HT-29 (cell line): ENCODE measurements around a stretch of chr13.

DNA sequence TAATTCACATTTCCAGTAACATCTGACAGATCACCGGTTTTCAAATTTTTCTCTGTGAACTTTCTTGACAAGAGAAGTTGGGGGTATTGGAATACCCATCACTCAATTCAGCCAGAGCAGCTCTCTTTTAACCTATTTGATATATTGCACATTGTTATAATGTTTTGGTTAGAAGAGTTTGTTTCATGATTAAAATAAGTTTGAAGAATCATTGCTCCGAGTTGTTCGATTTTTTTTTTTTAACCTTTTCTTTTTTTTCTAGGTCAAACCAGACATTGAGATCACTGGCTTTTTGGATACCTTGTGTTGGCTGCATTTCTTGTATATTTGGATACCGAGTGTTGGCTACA is 42.8 kb downstream of the PDS5B start:
- RAMPAGE, long total RNA: no peak

- RAMPAGE, long total RNA: no peak
Measured at GRCh38 chr13:32807201-32807488, 209.1 kb upstream of the KL start.

GRCh38 chr13:33032080-33032738 is 16.0 kb downstream of the KL start:
- RAMPAGE, long total RNA: no peak

- RAMPAGE, long total RNA: no peak
Measured at GRCh38 chr13:33105100-33105882, 89.1 kb downstream of the KL start.

DNA sequence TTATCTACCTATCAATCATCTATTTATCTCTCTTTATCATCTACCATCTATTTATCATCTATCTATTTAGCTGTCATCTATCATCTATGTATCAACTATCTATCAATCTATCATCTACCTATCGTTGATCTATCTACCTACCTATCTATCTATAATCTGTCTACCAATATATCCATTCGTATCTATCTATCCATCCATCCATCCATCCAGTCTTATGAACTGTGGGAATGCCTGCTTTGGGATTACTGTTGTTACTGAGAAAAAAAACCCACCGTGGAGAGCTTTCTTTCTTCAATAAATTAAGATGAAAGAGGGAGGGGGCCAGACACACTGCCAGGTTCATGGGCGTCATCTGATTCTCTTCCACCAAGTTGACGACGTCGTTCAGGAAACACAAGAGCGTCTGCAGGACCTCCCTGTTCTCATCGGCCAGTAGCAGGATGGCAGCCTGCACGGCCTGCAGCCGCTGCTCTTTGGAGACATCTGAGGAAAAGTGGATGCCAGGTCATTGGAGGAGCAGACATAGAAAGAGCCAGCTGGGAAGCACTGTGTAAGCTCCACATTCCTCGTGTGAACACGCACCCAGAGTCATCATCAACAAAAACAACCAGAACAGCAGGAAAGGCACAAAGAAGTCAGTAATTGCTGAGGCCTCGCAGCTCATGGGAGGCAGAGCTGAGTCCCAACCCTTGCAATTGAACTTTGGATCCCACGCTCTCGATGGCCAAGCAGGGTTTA is 96.4 kb downstream of the KL start:
- RAMPAGE, long total RNA: no peak

GRCh38 chr13:33261410-33262116 is 24.0 kb downstream of the STARD13 start:
- RAMPAGE, long total RNA: no peak

DNA sequence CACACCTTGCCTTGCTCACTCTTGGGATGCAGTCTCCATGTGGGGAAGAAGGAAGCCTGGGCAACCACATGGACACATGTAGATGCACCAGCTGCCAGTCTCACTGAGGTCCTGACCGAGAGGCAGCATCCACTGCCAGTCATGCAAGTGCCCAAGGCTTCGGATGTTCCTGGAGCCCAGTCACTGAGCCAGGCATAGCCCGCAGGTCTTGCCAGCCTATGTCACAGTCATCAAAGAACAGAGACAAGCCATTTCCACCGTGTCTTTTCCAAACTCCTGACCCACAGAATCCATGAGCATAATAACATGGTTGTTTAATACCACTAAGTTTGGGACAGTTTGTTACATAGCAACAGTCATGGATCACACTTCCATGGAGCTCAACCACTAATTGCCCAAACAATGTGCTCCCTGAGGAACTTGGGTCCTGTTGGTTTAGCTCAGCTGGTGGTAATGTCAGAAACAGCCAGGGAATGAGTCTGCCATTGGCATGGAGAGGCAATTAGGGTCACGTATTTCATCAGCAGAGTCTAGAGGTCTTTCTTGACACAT is 21.5 kb downstream of the STARD13 start:
- RAMPAGE, long total RNA: no peak

DNA sequence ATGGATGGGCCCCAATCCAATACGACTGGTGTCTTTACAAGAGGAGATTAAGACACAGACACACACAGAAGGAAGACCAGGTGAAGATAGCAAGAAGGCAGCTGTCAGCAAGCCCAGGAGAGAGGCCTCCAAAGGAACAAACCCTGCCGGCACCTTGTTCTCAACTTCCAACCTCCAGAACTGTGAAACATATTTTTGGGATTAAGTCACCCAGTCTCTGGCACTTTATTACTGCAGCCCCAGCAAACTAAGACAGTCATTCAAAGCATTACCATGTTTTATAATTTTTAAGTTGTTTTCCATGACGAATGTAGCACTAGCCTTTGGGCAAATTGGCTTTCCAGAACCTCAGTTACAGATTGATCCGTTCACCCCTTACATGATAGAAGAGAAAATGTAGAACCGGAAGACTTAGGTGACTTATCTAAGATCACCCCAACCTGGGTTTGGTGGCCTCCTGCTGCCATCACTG is 11.2 kb downstream of the STARD13 start:
- RAMPAGE, long total RNA: no peak

DNA sequence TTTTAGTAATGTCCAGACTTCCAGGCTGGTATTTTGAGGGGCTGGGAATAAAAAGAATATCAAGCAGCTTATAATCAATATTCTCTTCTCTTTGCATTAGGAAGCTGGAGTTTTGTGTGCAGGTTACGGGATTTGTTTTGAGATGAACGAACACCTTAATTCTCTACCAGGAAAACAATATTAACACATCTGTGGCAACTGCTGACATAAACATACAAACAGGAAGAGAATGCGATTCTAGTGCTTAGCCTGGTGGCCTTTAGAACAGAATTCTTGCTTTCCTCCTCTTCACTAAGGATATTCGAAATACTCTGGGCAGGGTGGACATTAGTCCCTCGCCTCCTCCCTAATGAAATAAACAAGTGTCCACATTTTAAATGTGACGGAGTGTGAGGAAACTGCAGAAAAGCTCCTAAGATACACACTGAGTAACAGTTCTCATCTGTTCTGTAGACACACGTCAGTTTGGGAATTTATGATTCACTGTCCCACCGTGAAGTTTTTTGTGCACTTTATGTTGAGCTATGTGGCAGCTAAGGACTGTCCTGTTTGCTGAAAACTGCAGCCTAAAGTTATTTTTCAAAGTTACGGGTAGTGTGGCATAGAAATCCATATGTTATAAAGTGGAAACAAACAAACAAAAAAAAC is 677 bp downstream of the STARD13 start:
- RAMPAGE, long total RNA: no peak

GRCh38 chr13:33363200-33363803 is 77.7 kb upstream of the STARD13 start:
- RAMPAGE, long total RNA: no peak

DNA sequence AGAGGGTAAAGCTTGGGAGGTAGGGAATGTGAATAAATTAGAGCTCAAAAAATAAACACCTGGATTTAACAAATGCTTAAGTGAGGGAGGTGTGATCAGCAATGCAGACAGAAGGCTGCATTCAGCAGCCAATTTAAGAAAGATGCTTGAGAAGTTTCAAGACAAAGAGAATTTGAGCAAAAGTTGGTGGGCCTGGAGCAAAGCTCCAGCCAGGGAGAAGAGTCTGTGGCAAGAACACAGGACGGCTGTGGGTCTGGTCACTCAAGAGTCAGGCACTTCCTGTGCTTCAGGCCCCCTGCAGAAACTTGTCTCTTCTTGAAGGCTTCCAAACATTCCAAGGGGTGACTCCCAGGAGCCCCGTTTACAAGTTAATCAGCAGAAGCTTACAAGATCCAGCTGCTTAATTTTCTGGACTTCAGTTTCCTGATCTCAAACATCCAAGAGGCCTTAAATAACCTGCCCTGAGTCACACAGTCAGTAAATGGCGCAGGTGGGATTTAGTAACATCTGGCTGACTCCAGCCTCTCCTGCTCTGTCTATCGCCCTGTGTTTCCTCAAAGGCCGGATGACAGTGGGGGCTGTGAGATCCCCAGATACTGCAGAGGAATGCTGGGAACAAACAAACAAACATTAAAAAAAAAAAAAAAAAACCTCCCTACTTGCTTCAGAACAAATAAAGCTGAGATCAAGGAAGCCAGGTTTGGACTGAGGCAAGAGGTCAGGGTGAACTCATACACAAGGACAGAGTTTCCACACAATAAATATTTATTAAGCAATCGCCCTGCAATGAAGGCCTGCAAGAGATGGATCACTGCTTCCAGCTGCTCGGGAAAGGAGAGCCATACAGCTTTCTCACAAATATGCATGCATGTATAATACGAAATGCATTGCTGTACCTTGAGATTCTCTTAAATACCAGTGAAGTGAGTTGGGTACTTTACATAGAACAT is 175.5 kb upstream of the RFC3 start:
- RAMPAGE, long total RNA: no peak

DNA sequence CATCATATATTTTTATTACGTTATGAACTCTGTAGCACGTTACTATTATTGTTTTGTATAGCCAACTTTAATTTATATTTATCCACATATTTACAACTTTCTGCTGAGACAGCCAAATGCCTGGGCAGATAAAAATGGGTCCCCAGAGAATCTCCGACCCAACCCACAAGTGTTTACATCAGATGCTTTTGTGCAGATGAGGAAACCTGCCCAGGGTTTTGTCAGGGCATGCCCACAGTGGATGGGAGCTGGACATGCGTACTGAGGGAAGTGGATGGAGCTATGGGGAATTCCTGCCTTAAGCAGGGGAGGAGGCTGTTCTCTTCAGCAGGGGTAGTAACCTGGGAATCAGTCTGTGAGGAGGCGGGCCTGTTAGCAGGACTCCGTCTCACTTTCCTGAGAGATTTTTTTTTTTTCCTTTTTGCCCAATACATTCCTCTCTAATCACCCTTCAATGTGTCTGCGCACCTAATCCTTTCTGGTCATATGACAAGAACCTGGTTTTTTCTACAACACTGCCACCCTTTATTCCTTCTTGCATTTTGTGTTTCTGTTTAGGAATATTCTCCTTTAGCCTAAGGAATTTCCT is 123.0 kb downstream of the RFC3 start:
- RAMPAGE, long total RNA: no peak

DNA sequence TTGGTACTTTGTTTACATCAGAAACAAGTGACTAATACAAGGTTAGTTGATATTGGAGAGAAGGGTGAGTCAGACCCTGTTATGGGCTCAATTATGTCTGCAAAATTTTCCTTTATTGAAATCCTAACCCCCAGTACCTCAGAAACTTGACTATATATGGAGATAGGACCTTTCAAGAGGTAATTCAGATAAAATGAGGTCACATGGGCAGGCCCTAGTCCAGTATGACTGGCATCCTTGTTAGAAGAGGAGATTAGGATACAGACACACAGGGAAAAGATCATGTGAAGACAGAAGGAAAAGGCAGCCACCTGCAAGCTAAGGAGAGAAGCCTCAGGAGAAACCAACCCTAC is 226.8 kb downstream of the RFC3 start:
- RAMPAGE, long total RNA: no peak

- RAMPAGE, long total RNA: no peak
Measured at GRCh38 chr13:34151986-34152359, 334.0 kb downstream of the RFC3 start.

GRCh38 chr13:34161852-34163076 is 344.3 kb downstream of the RFC3 start:
- RAMPAGE, long total RNA: no peak

- RAMPAGE, long total RNA: no peak
Measured at GRCh38 chr13:34942597-34943554, 806 bp downstream of the NBEA start.

- RAMPAGE, long total RNA: no peak
Measured at GRCh38 chr13:35349469-35350084, 126.9 kb downstream of the MAB21L1 start.

DNA sequence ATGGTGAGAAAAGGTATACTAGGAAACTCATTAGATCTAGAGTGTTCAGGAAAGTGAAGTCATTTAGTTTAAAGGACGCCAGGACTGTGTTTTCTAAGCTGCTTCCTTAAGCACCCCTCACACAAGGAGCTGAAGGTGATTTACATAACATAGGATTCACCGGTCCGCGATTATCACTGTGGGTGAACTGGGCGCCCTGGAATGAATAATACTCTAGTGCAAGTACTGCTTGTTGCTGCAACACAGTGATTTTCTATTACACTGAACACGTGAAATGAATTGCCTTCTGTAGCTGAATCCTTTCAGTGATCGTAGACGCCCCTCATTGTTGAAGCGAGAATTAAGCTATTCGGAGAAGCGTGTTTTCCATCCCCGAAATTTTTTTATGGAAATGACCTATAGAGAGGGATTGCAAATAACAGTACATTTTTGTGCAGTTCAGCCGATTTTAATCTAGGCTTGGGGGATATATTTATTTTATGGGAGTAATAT is 2.7 kb upstream of the MAB21L1 start:
- RAMPAGE, long total RNA: no peak

GRCh38 chr13:35858567-35859265 is 272.5 kb downstream of the DCLK1 start:
- RAMPAGE, long total RNA: no peak

- RAMPAGE, long total RNA: no peak
Measured at GRCh38 chr13:36070099-36070557, 61.1 kb downstream of the DCLK1 start.